Cardiac atrium fibroblast (primary cell): ENCODE measurements around the gene NDUFC2.

DNA sequence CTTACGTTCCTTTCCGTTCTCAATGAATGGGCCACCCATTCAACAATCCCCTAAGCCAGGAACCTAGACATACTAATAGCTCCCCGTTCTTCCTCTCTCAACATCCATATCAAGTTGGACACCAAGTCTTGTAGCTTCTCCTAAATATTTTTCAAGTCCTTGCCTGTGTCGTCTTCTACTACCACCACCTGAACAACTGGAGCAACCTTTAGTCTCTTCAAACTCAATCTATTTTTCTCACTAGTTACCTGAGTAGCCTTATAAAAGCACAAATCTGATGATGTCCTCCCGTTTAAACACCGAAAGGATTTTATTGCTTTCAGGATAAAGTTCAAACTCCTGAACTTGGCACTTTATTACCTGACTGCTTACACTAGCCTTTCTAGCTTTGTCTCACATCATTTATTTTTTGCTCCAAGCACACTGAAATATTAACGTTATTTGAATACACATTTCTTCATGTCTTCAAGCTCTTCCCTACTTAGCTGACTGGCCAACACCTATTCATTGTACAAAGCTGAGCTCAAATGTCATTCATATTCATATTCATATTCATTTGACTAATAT lies 1.3 kb upstream of the PAK1 start:
- RAMPAGE, long total RNA, result no peak

DNA sequence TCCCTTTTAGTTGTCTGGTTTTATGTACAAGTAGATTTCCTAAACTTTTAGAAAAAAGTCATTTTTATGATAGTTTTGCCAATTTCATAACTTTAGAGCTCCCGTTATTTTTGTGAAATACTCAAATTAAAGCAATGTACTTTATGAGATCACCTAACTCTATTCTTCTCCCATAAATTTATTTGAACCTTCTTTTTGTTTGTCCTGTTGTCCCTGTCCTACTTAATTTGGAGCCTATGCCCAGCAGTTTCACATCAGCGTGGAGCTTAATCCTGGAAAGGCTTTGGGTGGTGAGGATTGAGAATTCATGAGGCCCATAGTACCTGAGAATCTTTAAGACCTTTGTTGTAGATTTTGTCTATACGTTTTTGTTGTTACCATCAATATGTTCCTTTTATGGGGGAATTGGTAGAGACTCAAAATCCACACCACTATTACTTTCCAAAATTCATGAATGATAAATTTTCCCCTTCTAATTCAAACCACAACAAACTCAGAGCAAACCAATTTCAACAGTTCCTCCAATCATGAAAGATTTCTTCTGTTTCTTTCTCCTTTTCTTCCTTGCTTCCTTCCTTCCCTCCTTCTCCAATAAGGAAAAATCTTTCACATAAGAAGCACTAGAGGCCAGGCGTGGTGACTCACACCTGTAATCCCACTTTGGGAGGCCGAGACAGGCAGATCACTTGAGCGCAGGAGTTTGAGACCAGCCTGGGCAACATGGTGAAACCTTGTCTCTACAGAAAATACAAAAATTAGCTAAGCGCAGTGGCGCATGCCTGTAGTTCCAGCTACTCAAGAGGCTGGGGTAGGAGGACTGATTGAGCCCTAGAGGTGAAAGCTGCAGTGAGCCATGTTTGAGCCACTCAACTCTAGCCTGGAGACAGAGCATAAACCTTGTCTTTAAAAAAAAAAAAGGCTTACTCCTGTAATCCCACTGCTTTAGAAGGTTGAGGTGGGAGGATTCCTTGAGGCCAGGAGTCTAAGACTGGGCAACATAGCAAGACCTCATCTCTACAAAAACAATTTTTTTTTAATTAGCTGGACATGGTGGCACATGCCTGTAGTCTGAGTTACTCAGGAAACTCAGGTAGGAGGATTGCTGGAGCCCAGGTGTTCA lies 76.7 kb upstream of the CLNS1A start:
- RAMPAGE, long total RNA, result no peak

GRCh38 chr11:77725387-77725771 lies 87.8 kb upstream of the CLNS1A start:
- RAMPAGE, long total RNA, result no peak

DNA sequence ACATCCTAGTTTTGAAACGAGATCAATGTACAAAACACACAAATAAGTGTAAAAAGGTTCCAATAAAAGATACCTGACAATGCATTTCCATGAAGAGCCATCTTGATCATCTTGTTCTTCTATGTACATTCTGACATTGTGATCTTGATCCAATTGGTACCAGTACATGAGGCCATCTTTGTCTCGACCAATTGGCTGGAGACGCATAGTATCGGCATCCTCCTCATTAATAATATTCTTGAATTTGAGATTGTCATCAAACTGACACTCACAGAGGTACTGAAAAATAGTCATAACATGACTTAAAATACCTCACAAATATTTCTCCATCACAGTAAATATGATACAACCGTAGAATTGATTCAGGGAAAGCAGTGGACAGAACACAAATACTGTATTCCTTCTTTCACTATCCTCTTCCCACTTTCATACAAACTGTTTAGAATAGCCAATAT lies 79.8 kb downstream of the RSF1 start:
- RAMPAGE, long total RNA, result no peak

- RAMPAGE, long total RNA, result no peak
Observed at GRCh38 chr11:77821574-77821884, 585 bp downstream of the AAMDC start.

- RAMPAGE, long total RNA, result no peak
Observed at GRCh38 chr11:77991020-77991454, 3.4 kb downstream of the INTS4 start.

DNA sequence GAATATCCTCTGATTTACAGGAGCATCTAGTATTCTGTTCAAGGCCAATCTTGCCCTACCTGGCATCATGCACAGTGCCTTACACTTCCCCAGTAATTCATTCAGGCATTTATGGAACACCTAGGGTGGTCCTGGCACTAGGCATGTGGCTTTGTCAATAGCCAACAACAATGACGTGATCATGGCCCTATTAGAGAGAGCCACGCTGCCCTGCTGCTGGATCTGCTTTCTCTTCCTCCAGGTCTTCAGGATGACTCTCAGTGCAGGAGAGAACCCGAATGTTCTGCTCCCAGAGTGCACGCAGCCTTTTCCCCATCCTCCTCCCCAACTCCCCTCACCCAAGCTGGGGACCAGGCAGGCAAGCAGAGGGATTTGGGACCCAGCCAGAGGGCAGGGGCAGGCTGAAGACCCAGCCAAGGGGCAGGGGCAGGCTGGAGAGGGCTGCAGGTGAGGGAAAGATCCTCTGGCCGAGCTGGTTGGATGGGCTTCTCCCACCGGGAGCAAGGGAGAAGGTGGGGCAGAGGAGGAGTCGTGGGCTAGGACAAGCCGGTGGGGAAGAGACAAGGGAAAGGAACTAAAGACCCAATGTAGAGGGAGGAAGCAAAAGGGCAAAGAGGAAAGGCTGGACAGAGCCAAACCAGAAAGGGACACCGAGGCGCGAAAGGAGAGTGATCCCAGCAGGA lies 632 bp downstream of the KCTD14 start:
- RAMPAGE, long total RNA, result no peak

DNA sequence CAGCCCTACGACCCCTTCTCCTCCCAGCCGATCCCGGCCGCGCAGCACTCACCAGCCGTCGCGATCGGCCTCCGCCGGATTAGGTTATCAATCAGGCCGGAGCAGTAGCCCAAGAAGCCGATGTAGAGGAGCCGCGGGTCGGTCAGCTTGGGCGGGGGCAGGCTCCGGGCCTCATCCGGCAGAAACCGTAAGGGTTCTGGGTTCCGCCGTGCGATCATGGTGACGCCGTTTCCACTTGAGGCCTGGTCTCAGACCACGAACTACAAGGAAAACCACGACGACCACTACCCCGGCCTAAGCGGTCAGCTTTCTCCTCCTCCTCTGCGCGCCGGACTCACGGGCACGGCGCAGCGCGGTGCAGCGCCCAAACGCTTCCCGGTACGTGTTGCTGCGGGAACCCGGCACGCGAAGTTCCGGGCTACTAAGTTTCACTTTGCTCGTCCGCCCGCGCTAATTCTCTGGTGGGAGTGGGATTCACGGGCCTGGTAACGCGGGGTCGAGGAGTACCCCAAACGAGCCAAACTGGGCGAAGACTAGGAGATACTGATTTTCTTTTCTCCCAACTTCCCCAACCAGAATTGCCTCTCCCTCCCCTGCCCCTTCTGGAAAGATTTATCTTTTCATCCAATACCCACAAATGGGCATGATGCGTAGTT lies at the start of gene NDUFC2:
TSS of gene NDUFC2 (minus strand) at position 336 of the 656 bp plus-strand sequence.
- RAMPAGE, long total RNA, result start-site peak on the minus strand centred at position 318 of the sequence, 37 bp wide, 3,306 and 557 reads in 2 replicates

GRCh38 chr11:78189068-78189653 lies 442 bp downstream of the USP35 start:
- RAMPAGE, long total RNA, result no peak

- RAMPAGE, long total RNA, result no peak
Observed at GRCh38 chr11:78202646-78203073, 13.9 kb downstream of the USP35 start.

DNA sequence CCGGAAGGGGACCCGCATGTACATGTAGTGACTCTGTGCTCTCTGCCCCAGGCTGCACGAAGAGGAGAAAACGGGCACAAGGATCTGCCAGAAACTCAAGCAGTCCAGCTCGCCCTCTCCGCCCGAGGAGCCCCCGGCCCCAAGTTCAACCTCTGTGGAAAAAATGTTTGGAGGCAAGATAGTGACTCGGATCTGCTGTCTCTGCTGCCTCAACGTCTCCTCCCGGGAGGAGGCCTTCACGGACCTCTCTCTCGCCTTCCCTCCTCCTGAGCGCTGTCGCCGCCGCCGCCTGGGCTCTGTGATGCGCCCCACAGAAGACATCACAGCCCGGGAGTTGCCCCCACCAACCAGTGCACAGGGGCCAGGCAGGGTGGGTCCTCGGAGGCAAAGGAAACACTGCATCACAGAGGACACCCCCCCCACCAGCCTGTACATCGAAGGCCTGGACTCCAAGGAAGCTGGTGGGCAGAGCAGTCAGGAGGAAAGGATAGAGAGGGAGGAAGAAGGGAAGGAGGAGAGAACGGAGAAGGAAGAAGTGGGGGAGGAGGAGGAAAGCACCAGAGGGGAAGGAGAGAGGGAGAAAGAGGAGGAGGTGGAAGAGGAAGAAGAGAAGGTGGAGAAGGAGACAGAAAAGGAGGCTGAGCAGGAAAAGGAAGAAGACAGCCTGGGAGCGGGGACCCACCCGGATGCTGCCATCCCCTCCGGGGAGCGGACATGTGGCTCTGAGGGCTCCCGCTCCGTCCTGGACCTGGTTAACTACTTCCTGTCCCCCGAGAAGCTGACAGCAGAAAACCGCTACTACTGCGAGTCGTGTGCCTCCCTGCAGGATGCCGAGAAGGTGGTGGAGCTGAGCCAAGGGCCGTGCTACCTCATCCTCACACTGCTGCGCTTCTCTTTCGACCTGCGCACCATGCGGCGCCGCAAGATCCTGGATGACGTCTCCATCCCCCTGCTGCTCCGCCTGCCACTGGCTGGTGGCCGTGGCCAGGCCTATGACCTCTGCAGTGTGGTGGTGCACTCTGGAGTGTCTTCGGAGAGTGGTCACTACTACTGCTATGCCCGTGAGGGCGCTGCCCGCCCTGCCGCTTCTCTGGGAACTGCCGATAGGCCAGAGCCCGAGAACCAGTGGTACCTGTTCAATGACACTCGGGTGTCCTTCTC lies 21.1 kb downstream of the USP35 start:
- RAMPAGE, long total RNA, result no peak

GRCh38 chr11:78216472-78217328 lies 28.0 kb downstream of the USP35 start:
- RAMPAGE, long total RNA, result no peak

- RAMPAGE, long total RNA, result no peak
Observed at GRCh38 chr11:78354128-78355118, 63.2 kb downstream of the GAB2 start.

DNA sequence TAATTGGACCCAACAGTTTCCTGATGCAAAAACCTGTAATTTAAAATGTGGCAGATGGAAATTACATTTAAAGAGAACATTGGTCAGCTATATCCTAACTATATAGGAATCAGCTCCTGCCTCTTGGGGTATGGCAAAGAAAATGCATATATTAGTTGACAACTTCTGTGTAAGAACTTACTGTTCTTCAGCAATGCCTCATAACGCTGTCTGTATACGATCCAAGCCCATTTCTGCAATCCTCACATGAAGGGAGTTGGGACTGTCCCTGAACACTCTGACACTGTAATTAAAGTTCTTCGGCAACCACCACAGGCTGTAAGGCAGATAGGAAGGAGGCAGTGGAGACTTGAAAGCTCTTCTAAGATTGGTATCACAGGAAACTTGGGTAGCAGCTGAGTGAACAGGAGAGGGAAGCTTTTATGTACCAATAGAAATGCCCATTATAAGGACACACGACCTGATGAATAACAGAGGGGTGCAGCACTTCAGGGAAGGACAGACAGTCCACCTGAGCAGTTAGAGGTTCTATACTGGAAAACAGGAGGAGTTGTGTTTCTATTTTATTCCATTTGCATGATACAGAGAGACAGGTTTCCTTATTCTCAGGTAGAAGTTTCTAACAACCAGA lies 12.0 kb upstream of the GAB2 start:
- RAMPAGE, long total RNA, result no peak

DNA sequence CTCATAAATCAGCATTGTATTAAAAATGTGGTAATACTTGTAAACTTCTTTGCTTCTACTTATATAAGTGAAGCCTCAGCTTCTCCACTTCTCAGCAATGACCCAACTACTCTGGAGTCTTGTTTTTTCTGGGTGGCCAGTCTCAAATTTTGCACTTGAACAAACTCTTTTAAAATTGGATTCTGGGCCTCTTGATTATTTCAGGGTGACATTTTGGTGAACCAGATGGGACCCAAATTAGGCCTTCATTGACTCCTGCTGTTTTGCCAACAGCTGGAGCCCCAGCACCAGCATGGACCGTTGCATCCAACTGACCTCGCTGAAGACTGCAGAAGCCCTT lies 41.8 kb downstream of the NARS2 start:
- RAMPAGE, long total RNA, result no peak

DNA sequence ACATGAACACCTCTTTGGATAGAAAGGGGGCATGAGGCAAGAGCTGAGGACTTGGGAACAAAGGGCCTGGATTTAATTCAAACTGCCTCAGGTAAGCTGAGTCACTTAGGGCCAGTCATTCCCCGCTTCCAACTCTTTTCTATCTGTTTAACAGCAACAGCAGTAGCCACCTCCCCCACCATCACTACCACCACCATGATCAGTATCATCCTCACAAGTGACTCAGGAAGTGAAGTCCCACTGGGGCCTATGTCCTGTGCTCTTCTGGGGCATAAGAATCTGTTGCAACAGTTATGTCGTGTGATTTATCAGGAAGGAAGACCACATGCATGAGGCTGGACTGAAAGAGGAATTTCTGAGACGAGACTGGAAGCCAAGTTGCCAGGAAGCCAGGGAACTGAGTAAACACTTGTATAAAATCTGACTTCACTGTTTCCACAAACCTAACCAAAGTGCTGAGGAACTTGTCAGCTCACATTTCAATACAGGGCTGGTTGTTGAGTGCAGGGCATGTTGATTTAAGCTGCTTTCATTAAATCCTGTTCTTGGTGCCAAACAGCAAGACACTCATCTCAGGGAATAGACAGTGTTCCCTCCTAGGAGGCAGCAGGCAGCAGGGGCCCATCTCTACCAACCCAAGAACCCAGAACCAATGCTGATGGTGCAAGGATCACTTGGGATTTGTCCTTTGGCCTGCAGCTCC lies 226.6 kb upstream of the NARS2 start:
- RAMPAGE, long total RNA, result no peak

DNA sequence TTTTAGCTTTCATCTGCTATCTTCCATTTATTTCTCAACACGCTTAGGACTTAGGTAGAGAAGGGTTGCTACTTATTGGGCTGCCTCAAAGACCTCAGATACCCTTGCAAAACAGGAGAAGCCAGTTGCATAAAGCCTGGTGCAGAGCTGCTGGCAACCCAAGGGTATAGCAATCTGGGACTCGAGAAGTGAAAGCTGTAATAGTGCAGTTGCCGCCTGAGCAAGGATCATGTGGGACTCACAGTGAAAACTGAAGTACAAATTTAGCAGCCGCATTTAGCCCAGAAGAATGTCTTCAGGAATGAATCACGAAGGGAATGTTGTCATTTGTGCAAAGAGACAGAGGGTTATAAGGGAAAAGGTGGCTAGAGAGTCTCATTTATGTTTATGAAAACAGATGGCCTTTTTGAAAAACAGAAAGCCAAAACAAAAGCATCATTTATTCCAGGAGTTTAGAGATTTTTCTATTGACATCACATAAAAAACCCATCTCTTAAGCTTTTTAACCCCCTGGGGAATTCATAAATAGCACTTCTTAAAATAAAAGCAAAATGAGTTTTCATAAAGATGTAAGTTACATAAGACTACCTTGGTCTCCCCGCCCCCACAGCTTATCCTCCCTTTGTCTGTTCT lies 267.1 kb downstream of the TENM4 start:
- RAMPAGE, long total RNA, result no peak

- RAMPAGE, long total RNA, result no peak
Observed at GRCh38 chr11:79439182-79439977, 1.4 kb downstream of the TENM4 start.

GRCh38 chr11:79439978-79440400 lies 841 bp downstream of the TENM4 start:
- RAMPAGE, long total RNA, result no peak

- RAMPAGE, long total RNA, result no peak
Observed at GRCh38 chr11:79655696-79656165, 214.9 kb upstream of the TENM4 start.